Right ventricle myocardium (tissue), 1 donor: ENCODE measurements around a stretch of chr7.

GRCh38 chr7:130890676-130891827 lies 157.0 kb upstream of the KLF14 start:
- PRO-cap, 2 experiments: peak in 2 of 2 experiments; most common minus-strand start chr7:130890820 (in 2)

DNA sequence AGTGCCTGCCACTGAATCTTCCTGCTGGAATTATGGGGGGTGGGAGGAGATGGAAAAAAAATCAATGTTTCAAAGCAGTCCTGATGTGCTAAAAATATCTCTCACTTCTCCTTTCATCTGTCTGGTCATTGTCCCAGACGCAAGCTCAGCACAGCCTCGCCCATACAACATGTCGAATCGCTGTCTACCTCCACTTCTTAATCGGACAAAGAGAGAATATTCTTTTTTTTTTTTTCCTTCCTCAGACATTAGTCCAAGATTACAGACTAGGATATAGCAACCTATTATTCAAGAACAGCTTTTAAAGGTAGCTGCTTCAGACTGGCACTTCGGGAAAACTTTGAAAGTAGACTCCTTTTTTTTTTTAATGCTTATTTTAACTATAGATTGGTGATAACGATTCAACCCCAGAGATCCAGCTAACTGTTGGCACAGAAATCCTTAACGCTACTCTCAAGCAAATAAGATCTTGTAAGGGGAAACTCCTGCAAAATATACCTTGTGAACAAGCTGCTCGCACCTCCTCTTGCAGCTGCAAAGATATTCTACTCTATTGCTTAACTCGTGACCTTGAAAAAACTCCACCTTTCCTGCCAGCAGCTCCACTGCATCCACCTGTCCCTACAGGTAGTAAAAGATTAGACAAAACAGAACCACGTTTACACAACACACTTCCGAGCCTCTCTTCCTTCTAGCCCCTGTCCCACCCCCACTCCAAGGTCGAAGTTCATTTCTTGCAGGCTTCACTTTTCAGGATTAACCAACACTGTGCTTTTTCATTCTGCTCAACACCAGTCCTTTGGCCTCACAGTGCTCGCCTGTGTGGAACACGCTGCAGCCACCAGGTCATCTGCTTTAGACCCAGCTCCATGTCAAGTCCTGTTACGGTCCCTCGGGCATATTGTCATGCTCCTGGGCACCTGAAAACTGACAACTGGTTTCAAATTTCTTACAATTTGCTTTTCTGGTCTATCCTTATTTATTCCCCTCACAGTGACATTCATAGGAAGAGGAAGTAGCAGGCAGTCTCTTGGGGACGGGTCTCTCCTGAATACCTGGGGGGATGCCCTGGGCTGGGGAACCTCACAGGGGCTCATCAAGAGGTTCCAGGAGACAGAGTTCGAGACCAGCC lies 165.6 kb upstream of the KLF14 start:
- PRO-cap, 2 experiments: no peak in any of the 2 experiments

- PRO-cap, 2 experiments: no peak in any of the 2 experiments
Measured at GRCh38 chr7:130927060-130928200, 193.4 kb upstream of the KLF14 start.

DNA sequence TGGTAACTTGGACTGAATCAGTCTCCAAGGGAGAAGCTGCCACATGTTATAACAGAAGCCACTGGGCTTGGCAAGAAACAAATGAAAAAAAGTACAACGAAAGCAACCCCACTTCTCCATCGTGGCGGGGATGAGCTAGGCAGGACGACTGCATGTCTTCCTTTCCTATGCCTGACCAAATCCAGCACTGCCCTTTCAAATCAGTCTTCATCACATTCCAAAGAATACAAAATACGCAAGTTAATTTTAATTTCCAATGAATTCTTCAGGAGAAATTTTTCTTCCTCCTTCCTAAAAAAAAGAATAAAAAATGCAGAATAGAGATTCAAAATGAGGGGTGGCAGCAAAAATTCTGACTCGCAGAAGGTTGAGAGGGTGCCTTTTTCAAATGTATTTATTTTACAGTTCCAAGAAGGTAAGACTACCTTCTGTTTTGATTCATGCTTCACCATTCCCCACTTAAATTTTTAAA lies 196.8 kb upstream of the KLF14 start:
- PRO-cap, 2 experiments: no peak in any of the 2 experiments

- PRO-cap, 2 experiments: no peak in any of the 2 experiments
Measured at GRCh38 chr7:130942109-130942863, 208.3 kb upstream of the KLF14 start.

DNA sequence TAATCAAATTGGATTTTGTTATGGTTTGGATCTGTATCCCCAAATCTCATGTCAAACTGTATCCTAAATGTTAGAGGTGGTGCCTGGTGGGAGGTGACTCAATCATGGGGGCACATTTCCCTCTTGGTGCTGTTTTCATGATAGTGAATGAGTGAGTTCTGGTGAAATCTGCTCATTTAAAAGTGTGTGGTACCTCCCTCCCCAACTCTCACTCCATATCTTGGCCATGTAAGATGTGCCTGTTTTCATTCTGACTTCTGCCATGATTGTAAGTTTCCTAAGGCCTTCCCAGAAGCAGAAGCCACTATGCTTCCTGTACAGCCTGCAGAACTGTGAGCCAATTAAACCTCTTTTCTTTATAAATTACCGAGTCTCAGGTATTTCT lies 239.7 kb upstream of the KLF14 start:
- PRO-cap, 2 experiments: no peak in any of the 2 experiments

DNA sequence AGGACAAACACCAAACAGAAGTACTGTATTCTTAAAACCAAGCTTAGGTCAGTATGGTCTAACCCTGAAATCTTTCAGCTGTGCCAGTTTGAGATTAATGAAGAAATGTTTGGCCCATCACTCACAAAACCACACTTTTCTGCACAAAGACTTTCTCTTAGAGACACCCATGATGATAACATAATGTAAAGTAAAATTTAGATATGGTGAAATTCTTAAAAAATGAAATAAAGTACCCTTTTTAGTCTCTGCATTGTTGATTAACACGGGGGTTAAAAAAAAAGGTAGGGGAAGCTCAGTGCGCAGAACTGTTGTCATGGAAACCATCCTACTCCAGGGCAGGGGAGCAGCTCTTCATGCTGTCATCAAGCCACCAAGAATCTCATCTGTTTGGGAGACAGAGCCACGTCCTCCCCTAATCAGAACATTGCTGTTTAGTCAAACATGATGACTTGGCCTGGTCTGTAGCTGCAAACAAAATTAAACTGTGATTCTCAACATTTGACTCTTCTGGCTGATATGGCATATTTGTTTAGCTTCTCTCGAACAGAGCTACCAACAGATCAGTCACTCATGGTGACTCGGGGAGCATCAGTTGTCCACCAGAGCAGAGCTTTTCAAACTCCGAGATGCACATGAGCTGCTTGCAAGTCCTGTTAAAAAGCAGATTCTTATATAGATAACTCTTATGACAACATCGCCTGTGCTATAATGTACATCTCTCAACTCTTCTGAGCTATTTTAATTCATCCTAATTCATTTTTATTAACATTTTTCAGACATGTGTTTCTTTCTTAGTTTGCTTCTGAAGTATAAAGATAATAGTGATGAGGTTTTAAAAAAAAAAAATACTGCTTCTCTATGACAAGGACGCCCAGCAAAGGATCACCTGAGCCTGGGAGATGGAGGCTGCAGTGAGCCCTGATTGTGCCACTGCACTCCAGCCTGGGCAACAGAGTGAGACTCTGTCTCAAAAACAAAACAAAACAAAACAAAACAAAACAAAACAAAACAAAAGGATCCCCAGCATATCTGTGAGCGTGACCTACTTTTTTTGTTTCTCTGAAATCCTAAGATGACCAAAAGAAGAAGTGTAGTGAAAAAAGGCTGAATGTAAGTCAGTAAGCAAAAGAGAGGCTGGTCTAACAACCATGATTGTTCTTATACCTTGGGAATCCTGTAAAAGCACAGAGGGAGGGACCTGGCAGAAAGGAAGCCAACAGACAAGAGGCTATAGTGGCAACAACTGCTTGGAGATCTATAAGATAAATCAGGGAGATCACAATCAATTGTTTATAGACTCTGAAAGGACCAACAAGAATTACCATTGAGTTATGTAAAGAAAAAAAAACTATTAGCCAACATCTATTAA lies 254.7 kb upstream of the KLF14 start:
- PRO-cap, 2 experiments: no peak in any of the 2 experiments

GRCh38 chr7:131046633-131047425 lies 280.8 kb upstream of the MKLN1 start:
- PRO-cap, 2 experiments: no peak in any of the 2 experiments

DNA sequence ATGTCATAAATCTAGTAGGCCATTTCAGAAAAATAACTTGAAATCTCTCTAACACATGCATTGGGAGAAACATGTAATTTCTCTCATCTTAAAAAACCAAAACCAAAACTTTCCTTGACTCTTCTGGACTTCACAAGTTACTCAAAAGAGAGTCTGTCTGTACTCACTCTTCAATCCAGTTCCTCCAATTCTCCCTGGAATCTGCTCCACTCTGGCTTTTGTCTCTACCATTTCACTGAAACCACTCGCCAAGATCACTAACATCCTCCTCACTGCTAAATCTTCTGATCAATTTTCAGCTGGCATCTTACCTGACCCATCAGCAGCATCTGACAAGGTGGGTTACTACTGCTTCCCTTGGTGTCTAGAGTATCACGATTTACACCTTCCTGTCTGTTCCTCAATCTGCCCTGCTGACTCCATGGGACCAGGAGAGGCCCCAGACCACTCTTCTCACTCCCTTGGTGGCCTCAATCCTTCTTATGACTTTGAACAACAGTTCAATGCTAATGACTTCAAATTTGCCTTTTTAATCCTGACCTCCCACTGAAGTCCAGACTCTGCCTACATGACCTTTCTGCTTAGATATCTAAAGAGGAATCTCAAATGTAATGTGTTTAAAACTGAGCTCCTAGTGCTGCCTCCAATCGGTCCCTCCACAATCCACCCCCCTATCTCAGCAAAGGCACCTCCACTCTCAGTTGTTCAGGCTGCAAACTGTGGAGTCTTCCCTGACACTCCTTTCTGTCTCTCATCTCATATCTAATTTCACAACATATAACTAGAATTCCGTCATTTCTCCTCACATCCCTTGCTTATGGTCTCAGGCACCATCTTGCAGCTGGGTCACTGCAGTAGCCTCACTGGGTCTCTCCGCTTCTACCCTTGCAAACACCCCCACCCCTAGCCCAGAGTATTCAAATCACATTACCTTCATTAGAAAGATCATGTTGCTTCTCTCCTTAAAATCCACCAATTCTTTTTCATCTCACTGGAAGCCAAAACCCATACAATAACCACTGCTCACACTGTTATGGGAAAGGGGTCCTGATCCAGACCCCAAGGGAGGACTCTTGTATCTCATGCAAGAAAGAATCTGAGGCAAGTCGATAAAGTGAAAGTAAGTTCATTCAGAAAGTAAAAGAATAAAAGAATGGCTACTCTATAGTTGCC lies 278.7 kb upstream of the MKLN1 start:
- PRO-cap, 2 experiments: no peak in any of the 2 experiments

DNA sequence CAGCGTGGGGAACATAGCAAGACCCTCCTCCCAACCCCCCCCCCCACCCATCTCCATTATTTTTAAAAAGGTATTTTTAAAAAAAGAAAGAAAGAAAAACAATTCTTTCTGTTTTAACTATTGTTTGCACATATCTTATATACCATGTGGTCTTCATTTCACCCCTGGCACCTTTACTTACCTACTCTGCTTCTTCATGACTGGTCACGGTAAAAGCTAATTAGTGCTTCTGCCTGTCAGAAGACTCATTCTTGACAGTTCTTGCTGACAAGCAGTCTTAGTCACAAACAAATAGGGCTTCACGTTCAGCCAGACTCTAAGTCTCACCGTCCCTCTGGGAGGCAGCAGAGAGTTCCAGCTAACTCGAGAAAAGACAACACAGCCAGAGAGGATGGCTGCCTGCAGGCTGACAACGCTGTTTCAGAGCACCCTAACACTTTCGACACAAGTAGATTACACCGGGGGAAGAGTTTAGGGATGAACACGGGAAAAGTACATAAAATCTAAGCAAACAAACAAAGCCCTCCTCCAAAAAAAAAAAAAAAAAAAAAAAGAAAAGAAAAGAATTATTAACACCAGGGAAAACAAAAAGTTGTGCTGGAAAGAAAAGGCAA lies 258.5 kb upstream of the MKLN1 start:
- PRO-cap, 2 experiments: no peak in any of the 2 experiments

GRCh38 chr7:131072508-131073800 lies 254.7 kb upstream of the MKLN1 start:
- PRO-cap, 2 experiments: peak in 1 of 2 experiments; most common plus-strand start chr7:131072770 (in 1)

GRCh38 chr7:131087889-131088913 lies 239.5 kb upstream of the MKLN1 start:
- PRO-cap, 2 experiments: no peak in any of the 2 experiments

DNA sequence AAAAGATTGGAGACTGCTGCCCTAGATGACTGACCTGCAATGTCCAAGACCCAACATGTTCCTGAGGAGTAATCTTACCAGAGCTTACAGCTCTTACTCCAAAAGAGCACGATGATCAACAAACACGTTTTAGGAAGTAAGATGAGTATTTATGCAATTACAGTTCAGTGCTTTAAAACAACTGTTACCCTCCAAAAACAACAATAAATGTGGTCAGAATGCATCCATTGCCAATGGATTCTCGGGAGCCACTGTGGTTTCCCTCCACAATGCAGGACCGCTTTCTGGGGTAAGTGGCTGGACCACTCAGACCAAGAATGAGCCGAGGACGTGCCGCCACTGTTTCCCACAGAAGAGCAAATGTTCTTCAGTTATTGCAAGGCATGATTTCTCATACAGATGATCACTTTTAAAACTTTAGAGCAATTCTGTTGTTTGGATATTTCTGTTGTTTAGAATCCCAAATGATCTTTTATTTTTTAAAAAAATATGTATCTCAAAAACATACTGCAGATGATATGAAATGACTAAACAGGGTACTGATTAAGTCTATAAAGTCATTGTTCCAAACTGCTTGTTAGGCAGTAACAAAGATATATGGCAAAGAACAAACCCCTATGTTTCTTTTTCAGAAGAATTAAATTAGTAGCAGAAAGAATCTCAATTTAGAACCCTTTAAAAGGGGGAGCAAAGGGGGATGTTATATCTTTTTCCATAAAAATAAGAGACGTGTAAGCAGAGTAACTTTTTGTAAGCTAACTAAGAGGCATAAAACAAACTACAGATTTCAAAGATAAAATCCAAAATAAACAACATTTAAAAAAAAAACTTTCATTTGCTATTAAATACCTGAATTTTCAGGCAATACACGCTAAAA lies 232.1 kb upstream of the MKLN1 start:
- PRO-cap, 2 experiments: no peak in any of the 2 experiments

- PRO-cap, 2 experiments: no peak in any of the 2 experiments
Measured at GRCh38 chr7:131099884-131100350, 227.8 kb upstream of the MKLN1 start.

DNA sequence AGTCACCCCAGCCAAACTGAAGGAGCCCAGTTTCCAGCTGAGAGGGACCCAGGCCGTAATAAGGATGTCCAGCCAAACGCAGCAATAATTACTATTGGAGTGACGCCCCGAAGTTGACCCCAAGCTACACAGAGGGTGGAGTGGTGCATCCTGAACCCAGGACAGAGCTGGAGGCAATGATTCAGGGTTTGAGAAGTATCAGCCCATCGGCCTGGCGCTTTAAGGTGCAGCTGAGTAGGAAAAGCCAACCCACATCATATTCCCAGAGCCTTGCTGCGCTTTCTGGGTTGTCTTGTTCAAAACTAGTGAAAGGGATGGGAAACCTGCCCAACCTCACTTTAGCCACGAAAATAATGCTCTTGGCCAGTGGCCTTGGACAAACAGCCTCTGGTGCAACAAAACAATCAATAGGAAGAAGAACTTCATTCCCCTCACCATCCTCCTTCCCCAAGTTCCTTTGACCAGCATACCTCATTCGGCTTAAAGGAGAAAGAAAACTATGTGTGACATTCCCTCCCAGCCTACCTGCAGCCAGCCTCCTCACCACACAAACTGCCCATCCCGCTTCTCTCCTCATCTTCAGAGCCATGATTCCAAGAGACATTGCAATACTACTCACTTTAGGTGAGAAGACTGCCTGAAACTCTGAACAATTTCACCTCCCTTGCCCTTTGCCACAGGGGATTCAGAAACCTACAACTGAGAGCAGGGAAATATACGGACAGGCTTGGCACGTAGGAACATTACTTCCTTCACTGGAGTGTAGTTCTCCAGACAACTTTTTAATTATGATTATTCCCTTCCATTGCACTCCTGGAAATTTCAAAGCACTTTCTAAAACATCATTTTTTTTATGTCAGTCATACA lies 217.2 kb upstream of the MKLN1 start:
- PRO-cap, 2 experiments: no peak in any of the 2 experiments

DNA sequence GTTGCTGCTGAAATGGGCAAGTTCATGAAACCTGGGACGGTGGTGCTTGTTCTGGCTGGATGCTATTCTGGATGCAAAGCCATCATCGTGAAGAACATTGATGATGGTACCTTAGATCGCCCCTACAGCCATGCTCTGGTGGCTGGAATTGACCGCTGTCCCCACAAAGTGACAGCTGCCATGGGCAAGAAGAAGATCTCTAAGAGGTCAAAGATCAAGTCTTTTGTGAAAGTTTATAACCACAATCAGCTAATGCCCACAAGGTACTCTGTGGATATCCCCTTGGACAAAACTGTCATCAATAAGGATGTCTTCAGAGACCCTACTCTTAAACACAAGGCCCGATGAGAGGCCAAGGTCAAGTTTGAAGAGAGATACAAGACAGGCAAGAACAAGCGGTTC lies 85.1 kb upstream of the MKLN1 start:
- PRO-cap, 2 experiments: no peak in any of the 2 experiments

GRCh38 chr7:131284637-131285412 lies 42.9 kb upstream of the MKLN1 start:
- PRO-cap, 2 experiments: no peak in any of the 2 experiments

DNA sequence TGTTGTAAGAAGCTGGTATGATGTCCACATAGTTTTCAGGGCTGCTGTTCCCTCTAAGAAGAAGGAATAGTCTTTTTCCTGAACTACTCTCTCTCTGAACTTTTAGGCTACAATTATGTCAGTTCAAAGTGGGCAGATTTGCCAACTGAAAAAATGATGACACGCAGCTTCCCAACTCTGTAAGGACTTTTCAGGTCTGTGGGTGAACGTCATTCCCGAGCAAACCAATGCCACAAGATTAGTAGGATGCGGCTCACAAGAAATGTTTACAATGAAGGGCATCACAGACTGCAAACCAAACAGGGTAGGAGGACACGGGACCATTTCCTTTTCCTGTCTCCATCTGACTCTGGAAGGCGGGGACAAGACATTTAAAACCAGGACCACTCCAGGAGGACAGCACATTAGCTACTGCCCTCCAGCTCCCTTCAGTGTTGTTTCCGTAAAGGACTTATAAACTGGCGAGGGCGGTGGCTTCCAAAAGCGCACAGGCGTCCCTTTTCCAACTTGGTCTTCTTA lies 585 bp upstream of the MKLN1 start:
- PRO-cap, 2 experiments: peak in 2 of 2 experiments; most common plus-strand start position 374 of the sequence (in 1); most common minus-strand start position 229 of the sequence (in 1)

DNA sequence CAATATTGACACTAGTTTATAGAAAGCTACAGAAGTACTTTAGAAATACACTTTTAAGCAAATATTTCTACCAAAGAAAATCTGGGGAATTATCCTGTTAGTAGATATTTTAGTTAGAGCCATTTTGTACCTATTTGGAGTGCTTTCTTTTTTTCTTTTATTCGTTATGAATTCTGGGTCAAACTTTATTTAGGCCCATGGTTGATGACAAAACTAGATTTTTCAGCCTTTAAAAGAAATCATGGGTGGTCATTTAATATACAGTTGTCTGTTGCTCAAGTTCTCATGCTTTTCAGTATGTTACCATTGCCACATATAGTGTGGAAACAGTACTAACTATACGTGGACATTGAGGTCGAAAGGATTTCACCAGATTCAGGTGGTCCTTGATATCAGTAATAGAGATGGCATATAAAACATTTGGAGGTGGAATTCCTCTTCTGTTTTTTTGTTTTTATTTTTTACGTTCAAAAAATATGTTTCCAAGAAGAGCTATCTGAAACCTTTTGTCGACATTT lies 89.6 kb downstream of the MKLN1 start:
- PRO-cap, 2 experiments: no peak in any of the 2 experiments

DNA sequence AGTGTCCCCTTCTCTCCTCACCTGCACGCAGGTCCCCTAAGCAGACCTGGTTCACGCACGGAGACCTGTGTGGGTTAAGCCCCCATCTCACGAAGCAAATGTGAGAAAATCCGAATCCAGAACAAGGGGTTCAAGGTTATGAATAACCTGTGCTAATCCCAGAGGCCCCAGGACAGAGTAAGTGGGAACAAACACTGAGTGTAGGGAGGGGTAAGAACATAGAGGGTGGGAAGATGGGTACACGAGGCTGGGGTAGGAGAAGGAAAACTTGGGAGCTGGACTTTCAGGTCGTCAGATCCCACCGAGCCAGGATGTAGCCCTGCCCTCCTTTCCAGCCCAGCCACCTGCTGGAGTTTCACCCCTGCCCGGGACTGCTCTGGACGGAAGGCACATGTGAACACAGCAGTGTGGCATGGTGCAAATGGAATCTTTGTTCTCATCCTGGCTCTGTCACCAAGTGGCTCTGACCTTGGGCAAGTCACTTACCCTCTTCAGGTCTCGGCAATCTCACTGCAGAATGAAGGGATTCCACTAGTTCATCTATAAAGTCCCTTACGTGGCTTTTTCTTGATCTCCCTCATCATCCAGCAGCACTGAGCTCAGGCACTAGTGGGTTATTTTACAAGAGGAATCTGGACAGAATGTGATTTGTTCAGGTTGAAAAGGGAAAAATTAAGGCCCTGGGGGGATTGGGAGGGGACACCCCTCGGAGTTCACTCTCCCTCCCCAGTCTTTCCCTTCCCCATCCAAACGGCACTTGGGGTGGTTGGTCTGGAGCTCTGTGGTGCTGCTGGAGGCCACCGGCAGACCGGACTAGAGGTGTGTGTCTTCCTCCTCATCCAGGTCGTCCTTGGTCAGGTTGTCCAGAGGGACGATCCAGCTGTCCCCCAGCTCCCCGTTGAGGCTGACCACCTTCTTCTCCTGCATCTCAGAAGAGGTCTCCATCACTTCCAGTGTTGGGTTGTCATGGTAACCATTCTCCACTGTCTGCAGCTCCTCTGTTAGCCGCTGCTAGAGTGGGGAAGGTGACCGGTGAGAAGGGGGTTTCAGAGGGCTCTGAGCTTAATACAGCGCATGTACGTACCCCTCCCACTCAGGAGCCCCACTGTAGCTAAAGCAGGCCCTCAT lies 52.6 kb downstream of the PODXL start:
- PRO-cap, 2 experiments: no peak in any of the 2 experiments